Uterus (tissue), 7 donors: ENCODE results near the gene RBAK.

GRCh38 chr7:2629621-2630205, 2.1 kb upstream of the TTYH3 start:
- PRO-cap, 4 experiments: no peak in any of the 4 experiments
- RAMPAGE, long total RNA, 2 experiments: no peak in any of the 2 experiments
- RRBS: no CpG with 5 or more reads among the region's 8 CpGs

DNA sequence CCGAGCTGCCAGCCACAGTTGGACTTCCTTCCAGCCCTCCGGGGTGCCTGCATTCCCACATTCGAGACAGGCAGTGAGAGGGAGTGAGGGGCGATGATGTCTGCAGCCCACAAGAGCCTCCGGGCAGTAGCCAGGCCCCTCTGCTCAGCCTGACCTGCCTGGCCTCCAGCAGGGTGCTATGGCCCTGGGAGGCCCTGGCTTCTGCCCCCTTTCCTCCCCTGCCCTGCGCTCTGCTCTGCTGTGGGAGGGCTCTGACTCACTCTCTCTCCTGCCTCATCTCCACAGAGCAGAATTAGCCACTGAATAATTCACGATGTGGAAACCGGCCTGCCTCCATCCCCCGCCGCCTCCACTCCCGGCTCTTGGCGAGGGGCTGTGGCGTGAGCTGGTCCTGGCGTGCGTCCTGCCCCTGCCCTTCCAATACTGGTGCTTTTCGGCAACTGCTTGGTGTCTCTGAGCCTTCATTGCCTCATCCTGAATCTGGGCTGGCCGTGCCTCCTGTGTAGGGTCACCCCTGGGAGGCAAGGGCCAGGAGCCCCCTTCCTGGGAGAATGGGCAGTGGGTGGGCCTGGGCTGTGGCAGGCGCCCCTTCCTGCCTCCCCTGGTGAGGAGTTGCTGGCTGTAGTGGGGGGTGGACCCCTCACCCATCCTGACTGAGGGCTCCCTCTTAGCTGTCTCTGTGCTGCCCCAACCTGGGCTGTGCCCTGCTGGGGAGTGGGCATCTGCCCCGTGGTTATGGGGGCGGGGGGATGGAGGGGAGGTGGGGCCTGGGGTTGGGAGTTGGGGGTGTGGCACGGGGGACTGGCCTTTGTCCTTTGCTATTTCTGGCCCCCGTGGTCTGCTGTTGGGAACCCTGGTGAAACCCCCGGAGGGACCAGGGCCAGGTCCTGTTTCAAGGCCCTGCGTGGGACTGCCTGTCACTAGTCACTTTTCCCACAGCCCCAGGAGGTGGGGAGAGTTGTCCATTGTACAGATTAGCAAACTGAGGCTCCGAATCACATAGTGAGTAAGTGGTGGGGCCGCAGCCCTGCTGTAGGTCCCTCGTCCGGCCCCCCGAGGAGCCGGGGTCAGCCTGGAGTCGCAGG, 2.4 kb downstream of the TTYH3 start:
- PRO-cap, 4 experiments: peak in 4 of 4 experiments; most common plus-strand start position 306 of the sequence (in 3); most common minus-strand start position 203 of the sequence (in 3)
- RAMPAGE, long total RNA, 2 experiments: no peak in any of the 2 experiments
- RRBS: 9% methylated on average over 4 of the region's 31 CpGs

DNA sequence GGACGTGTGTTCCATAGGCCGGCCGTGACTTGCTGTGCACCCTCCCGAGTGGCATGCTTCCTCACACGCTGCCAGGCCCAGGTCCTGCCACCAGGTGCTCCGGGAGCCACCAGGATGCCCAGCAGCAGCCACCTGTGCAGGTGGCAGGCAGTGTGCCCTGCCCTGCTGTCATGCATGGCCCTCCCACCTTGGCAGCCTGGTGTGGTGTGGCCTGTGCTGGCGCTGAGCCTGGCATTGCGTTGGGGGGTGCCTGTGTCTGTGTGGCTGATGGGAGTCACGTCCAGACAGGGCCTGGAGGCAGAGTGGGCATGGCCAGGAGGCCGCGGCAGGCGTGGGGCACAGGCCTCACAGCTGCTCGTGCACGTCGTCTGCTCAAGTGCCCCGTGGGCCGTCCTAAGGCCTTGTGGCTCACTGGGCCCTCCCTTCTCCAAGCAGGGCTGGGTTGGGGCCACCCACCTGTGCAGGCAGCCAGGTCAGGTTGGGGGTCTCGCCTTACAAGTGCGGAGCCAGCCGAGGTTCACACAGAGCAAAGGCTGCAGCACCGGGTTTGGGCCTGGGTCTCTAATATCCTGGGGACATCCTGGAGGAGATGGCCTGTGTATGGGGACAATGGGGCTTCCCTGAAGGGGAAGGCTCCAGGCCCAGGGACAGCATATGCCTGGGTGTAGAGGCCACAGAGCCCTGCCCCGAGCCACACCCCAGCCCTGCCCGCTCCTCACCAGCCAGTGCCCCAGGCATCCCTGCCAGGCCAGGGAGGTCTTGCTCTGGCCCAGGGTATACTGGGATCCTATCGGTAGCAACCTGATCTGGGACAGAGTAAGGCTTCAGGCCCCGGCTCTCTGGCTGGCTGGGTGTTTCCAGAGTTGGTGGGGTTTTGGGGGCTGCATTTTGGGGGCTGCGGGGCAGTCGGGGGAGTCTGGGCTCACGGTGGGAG, 8.9 kb downstream of the TTYH3 start:
- PRO-cap, 4 experiments: no peak in any of the 4 experiments
- RAMPAGE, long total RNA, 2 experiments: no peak in any of the 2 experiments
- RRBS: no CpG with 5 or more reads among the region's 28 CpGs

DNA sequence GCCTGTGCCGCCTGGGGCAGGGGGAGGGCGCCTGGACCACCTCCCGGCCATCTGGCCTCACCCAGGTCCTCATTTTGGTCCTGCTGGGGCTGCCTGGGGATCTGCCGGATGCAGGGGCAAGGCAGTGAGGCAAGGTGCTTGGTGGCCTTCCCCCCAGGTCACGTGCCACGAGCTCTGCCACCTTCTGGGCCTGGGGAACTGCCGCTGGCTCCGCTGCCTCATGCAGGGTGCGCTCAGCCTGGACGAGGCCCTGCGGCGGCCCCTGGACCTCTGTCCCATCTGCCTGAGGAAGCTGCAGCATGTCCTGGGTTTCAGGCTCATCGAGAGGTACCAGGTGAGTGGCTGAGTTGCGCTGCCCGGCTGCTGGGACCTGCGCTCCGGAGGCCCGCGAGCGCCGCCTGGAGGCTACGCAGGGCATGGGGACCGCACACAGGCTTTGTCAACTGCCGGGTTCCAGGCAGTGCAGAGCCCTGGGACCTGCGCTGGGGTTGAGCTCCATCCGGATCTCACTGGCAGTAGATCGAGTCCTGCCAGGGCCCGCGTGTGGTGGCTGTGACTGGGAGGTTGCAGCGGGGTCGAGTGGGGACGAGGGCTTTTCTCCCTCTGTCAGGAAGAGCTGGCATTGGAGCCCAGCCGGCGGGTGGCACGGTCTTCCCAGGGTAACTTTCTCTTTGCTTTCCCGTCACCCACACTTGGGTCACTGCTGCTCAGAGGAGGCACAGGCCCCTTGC, 21.6 kb downstream of the AMZ1 start:
- PRO-cap, 4 experiments: no peak in any of the 4 experiments
- RAMPAGE, long total RNA, 2 experiments: no peak in any of the 2 experiments
- RRBS: 17% methylated on average over 12 of the region's 36 CpGs

DNA sequence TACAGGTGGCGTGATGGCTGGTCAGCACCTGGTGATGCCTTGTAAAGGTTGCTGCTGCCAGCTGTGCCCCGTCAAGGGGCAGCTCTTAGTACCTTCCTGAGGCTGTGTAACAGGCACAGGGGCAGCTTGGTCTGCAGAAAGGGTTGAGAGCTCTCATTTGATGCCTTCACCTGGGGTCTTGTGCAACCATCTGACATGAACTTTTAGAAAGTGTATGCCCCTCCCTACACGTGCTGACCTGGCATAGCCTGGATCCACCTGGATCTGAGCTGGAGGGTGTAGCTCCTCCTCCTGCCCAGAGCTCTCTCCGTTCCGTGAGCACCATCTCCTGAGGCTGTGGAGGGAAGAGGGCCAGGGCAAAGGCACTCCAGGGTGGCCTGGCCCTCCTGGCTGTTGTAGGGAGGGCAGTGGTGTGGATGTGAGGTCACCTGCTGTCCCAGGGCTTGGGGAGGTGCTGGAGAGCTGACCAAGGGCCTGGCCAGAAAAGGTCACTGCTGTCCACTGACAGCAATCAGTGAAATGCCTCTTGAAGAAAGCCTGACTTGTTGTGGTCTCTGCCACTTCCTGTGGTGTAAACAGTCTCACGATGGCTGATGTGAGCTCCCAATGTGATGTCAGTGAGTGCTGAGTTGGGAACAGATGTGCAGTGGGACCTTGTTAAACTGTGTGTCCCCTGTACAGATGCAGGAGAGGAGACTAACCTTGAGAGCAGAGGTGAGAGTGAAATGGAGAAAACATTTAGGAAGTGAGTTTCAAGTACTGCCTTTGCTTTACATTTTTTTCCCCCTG, 23.0 kb downstream of the AMZ1 start:
- PRO-cap, 4 experiments: no peak in any of the 4 experiments
- RAMPAGE, long total RNA, 2 experiments: no peak in any of the 2 experiments
- RRBS: no CpG with 5 or more reads among the region's 6 CpGs

- PRO-cap, 4 experiments: peak in 1 of 4 experiments; most common plus-strand start chr7:2728869 (in 1)
- RAMPAGE, long total RNA, 2 experiments: no peak in any of the 2 experiments
- RRBS: 60% methylated on average over 12 of the region's 45 CpGs
These were observed 40.8 kb downstream of the AMZ1 start for GRCh38 chr7:2728317-2729620.

GRCh38 chr7:2738216-2738715, 50.3 kb downstream of the AMZ1 start:
- PRO-cap, 4 experiments: peak in 3 of 4 experiments; most common plus-strand start chr7:2738349 (in 1)
- RAMPAGE, long total RNA, 2 experiments: no peak in any of the 2 experiments
- RRBS: no CpG with 5 or more reads among the region's 12 CpGs

DNA sequence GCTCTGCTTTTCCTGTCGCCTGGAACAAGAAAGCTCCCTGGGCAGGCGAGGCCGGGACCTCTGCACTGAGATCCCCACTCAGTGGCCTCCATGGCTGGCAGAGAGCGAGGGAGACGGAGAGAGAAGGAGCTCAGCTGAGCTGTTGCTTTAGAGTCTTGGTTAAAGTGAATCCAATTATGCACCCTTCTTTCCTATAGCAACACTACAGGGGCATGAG, 75.7 kb downstream of the AMZ1 start:
- PRO-cap, 4 experiments: no peak in any of the 4 experiments
- RAMPAGE, long total RNA, 2 experiments: no peak in any of the 2 experiments
- RRBS: no CpG with 5 or more reads among the region's 5 CpGs

- PRO-cap, 4 experiments: no peak in any of the 4 experiments
- RAMPAGE, long total RNA, 2 experiments: no peak in any of the 2 experiments
- RRBS: no CpG with 5 or more reads among the region's 9 CpGs
These were observed 69.3 kb downstream of the GNA12 start for GRCh38 chr7:2774620-2775295.

DNA sequence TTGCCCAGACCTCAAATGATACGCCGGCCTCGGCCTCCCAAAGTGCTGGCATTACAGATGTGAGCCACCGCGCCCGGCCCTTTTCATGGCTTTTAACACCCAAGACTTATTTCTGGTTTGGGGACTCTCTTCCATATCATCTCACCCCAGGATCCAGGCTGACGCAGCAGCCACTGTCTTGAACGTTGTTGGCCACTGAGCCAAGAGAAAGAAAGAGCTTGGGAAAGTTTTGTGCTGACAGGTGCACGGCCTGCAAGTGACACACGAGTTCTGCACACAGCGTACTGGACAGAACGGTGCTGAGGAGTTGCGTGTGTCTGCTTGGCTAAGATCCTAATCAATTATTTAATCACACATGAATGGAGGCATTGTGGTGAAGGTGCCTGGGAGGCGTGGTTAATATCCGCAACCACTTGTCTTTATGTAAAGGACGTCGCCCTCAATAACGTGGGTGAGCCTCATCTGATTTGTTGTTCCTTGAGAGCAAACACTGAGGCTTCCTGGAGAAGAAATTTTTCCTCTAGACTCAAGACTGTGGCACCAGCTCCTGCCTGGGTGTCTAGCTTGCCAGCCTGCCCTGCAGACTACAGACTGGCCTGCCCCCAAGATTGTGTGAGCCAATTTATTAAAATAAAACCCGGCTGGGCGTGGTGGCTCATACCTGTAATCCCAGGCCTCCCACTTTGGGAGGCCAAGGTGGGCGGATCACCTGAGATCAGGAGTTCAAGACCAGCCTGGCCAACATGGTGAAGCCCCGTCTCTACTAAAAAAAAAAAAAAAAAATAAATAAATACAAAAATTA, 16.6 kb upstream of the GNA12 start:
- PRO-cap, 4 experiments: no peak in any of the 4 experiments
- RAMPAGE, long total RNA, 2 experiments: no peak in any of the 2 experiments
- RRBS: no CpG with 5 or more reads among the region's 22 CpGs

GRCh38 chr7:3106391-3106966, 62.8 kb upstream of the CARD11 start:
- PRO-cap, 4 experiments: no peak in any of the 4 experiments
- RAMPAGE, long total RNA, 2 experiments: no peak in any of the 2 experiments
- RRBS: no CpG with 5 or more reads among the region's 3 CpGs

DNA sequence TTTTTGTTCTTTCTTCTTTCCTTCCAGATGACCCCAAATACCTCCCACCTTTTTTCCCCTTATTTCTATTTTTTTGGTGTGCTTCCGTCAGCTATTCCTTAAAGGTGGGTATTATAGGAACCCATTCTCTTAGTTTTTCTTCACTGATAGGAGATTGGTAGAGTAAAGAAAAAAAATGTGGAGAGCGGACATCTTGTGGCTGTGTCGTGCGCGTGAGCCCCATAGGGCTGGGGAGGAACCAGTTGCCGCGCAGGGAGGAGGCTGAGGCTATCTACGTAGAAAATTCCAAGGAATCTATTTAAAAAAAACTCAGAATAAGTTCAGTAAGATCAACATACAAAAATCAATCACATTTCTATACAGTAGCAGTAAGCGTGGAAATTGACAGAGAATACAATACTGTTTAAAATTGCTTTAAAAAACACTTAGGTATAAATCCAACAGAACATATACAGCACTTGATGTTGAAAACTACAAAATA, 399.8 kb downstream of the SDK1 start:
- PRO-cap, 4 experiments: peak in 2 of 4 experiments; most common plus-strand start position 181 of the sequence (in 2)
- RAMPAGE, long total RNA, 2 experiments: no peak in any of the 2 experiments
- RRBS: no CpG with 5 or more reads among the region's 9 CpGs

GRCh38 chr7:4684622-4685211, 2.6 kb downstream of the FOXK1 start:
- PRO-cap, 4 experiments: no peak in any of the 4 experiments
- RAMPAGE, long total RNA, 2 experiments: no peak in any of the 2 experiments
- RRBS: no CpG with 5 or more reads among the region's 12 CpGs

DNA sequence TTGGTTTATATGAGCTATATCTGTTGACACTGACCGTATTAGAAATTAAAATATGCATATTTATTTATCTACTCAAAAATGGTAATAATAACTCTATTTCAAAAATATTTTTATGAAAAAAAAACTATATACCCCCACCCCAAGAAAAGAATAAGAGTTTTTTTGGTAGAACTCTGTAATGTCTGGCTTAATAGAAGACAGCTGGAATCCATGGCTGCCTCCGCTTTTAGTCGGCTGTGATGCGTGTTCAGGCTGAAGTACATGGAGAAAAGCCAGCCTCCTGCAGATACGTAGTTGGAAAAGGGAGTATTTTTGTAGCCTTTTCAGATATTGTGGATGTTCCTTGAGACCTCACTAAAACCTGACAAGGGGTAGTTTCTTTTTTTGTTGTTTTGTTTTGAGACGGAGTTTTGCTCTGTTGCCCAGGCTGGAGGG, 9.9 kb downstream of the FOXK1 start:
- PRO-cap, 4 experiments: peak in 4 of 4 experiments; most common plus-strand start position 237 of the sequence (in 1); most common minus-strand start position 228 of the sequence (in 4)
- RAMPAGE, long total RNA, 2 experiments: no peak in any of the 2 experiments
- RRBS: no CpG with 5 or more reads among the region's 6 CpGs

GRCh38 chr7:4700674-4701423, 18.8 kb downstream of the FOXK1 start:
- PRO-cap, 4 experiments: peak in 1 of 4 experiments; most common plus-strand start chr7:4701012 (in 1)
- RAMPAGE, long total RNA, 2 experiments: no peak in any of the 2 experiments
- RRBS: no CpG with 5 or more reads among the region's 15 CpGs

DNA sequence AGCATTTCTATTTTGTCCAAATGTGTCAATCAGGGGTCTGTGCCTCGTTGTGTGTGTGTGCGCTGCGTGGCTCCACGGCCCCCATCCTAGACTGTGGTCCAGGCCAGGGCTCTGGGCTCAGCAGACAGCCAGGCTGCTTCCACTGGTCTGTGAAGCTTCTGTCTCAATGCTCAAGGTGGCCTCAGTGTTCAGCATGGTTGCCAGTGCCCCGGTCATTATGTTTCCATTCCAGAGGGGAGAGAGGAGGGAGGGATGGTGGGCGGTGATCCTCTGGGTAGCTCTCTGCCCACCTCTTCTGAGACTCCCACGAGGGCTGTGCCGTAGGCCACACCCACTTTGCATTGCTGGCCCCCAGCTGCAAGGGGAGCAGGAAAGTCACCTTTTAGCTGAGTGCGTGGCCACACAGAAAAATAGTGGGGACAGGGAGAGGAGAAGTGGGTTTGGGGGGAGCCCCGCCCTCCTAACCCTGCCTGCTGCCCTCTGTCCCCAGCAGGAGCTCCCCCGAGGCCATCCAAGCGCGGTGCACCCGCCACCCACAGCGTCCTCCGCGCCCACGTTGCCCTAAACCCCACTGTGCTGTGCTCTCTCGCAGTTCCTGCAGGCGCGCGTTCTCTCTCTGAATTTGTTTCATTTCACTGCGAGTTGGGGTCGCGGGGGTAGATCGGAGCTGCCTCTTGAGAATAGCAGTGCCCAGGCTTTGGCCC, 42.6 kb downstream of the FOXK1 start:
- PRO-cap, 4 experiments: peak in 1 of 4 experiments; most common plus-strand start position 334 of the sequence (in 1)
- RAMPAGE, long total RNA, 2 experiments: no peak in any of the 2 experiments
- RRBS: no CpG with 5 or more reads among the region's 26 CpGs

- PRO-cap, 4 experiments: no peak in any of the 4 experiments
- RAMPAGE, long total RNA, 2 experiments: start-site peak on the plus strand in 1 of 2 experiments, at chr7:4765114-4765392 at its widest, 11 reads per replicate
- RRBS: 64% methylated on average over 6 of the region's 13 CpGs
These were observed 10.3 kb upstream of the AP5Z1 start for GRCh38 chr7:4765099-4765576.

DNA sequence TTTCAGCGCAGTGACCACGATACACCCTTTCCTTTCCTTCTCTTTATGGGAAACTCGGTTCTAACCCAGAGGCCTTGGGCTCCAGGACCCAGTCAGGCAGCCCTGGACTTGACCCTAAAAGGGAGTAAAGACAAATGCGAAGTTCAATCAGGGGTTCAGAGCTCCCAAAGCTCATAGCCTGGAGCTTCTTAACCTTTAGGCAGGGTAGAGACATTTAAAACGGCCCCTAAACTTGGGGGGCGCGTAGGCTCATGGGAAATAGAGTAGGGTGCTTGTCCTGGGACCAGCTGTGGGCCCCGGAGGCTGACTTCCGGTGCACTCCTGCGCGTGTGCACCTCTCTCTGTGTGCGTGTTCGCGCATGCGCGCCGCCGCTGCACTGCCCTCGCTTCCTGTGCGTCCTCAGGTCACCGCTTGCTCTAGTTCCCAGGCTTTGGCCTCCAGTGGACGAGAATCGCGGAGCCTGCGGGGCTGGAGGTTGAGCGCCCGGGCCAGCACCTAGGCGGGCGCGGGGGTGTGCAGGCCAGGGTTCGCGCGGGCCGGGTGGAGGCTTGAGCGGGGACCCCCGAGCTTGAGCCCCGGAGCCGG, at the start of gene RBAK:
TSS of gene RBAK (plus strand) at position 377 of the 586 bp plus-strand sequence.
- PRO-cap, 4 experiments: peak in 4 of 4 experiments; most common plus-strand start position 441 of the sequence (in 2); most common minus-strand start position 315 of the sequence (in 4)
- RAMPAGE, long total RNA, 2 experiments: no peak in any of the 2 experiments
- RRBS: 2% methylated on average over 7 of the region's 38 CpGs

- PRO-cap, 4 experiments: no peak in any of the 4 experiments
- RAMPAGE, long total RNA, 2 experiments: start-site peak on the plus strand in 1 of 2 experiments, at chr7:5067834-5068816 at its widest, 19 reads per replicate
- RRBS: no CpG with 5 or more reads among the region's 11 CpGs
These were observed 22.9 kb downstream of the RBAK start for GRCh38 chr7:5068057-5069514.

DNA sequence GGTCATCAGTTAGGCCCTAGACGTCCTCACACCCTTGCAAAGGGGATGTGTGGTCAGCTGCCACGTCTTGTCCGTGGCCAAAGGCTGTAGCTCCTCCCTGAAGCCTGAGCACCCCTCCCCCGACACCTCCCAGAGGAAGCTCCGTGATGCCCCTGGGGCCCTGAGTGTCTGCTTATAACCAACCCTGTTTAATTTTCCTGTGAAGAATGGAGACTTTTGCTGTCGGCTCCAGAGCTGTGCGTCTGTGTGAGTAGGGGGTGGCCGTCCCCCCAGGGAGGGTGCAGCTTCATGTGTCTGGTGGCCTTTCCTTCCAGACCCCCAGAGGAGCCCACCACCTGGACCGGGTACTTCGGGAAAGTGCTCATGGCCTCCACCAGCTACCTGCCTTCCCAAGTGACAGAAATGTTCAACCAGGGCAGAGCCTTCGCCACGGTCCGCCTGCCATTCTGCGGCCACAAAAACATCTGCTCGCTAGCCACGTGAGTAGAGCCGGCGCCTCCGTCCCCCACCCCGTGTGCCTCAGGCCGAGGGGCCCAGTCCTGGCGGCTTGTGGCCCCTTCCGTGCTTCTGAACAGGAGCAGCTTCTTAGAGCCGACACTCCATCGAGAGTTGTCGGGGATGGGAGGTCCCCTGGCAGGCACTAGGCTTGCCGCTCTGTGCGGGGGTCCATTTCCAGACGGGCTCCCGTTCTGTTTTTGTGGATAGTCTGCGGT, 37.0 kb downstream of the WIPI2 start:
- PRO-cap, 4 experiments: no peak in any of the 4 experiments
- RAMPAGE, long total RNA, 2 experiments: start-site peak on the plus strand in 1 of 2 experiments, centred at position 395 of the sequence, 5 reads per replicate
- RRBS: 91% methylated on average over 3 of the region's 31 CpGs